ENCODE results near the gene ALOX5.

DNA sequence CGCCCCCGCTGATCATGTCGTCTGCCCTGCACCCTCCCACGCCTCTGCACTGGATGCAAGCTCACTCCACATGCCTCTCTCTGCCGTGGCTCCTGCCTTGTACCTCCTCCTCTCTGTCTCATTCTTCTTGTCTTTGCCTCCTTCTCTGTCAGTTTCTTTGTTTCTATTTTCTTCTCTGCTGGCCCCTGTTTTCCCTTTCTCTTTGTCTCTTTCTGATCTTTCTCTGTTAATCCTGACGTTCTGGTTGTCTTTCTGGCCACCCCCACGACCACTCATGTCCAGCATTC lies 87.7 kb upstream of the RET start:
- RRBS: no CpG with 5 or more reads among the region's 7 CpGs

- RRBS: no CpG with 5 or more reads among the region's 11 CpGs
Measured at GRCh38 chr10:43039586-43039985, 37.3 kb upstream of the RET start.

DNA sequence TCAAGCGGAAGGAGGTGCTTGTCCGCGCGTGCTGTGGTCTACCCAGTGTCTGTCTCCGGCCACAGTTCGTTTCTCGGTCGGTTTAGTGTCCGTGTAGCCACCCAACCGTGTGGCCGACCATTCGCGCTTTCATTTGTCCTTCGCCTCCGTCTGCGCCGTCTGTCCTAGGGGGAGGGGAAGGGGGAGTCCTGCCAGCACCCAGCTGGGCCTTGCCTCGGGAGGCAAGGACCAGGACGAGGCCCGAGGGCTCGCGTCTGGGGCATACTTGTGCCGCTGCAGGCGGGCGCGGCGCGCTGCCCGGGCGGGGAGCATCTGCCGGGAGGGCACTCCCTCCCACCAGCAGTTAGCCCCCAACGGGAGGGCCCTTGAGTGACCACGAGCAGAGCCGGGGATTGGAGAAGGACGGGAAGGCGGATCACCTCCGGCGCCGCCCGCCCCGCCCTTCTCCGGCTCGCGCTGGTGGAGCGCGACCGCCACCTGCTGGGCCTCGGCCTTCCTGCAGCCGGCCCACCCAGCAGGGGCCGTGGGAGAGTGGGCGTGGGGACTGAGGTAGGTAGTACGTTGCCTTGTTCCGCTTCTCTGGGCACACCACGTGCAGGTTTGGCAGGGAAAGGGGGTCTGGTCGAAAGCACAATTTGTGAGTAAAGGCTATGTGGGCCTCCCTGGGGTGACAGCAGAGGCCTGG lies 28.5 kb downstream of the RET start:
- RRBS: 2% methylated on average over 12 of the region's 55 CpGs

DNA sequence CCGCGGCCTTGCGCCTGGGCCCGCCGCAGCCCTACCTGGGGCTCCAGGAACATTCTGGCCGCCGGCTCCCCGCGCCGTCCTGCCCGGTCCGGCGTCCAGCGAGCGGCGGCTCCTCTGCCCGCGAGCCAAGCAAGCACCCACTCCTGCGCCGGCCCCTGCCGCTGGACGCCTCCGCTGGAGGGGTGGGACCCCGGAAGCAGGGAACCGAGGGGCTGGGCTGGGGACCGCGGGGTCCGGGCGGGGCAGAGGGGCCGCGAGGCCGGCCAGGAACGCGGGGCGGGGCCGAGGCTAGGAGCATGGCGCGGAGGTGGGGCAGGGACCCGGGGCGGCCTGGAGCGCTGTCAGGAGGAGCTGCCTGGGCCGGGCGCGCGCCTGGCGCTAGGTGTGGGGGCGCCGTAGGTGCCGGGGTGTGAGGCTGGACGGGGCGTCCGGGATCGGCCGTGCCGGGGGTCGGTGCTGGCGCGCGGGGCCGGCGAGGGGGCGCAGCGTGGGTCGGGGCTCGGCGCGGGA lies 37.2 kb downstream of the RASGEF1A start:
- RRBS: 3% methylated on average over 43 of the region's 67 CpGs

- RRBS: no CpG with 5 or more reads among the region's 12 CpGs
Measured at GRCh38 chr10:43375315-43375781, 3.9 kb downstream of the FXYD4 start.

DNA sequence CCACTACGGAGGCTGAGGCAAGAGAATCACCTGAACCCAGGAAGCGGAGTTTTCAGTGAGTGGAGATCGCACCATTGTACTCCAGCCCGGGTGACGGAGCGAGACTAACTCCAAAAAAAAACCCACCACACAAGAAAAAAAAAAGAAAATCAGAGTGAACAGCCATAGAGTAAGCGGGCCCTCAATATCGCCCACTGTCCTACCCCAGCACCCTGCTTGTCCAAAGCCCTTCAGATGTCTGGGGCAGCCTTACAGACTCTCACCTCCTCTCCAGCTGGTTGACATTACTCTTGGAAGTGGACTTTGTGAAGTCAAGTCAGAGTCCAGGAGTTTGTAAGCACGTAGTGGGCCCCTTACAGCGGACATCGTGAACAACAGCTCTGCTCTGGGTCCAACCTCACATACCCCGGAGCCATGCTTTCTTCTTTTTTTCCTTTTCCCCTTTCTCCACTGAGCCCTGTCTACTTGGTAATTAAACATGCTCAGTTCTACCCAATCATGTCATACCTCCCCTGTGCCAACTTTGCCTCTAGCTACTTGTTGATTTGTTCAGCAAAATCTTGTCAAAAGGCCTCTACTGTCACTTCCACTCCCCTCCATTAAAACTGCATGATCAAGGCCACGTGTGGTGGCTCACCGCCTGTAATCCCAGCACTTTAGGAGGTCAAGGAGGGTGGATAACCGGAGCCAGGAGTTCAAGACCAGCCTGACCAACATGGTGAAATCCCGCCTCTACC lies 17.5 kb downstream of the HNRNPF start:
- RRBS: no CpG with 5 or more reads among the region's 16 CpGs

- RRBS: 2% methylated on average over 16 of the region's 48 CpGs
Measured at GRCh38 chr10:43397110-43397652, 11.8 kb downstream of the HNRNPF start.

GRCh38 chr10:43399683-43400162 lies 9.3 kb downstream of the HNRNPF start:
- RRBS: no CpG with 5 or more reads among the region's 5 CpGs

DNA sequence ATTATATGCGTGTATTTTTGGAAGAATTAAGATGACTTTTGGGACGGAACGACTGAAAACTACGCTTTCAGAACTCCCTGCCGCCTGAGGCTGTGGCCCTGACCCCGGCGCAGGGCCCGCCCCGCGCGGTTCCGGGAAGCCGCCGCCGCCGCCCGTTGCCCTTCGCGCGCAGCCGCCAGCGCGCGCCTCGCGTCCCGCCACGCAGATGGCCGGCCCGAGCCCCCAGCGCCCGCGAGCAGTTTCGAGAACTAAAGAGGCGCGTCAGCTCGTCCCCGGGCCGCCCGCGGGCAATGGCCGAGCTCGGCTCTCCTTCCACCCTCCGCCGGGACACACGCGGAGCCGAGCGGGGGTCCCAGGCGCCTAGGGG lies 1.9 kb downstream of the HNRNPF start:
- RRBS: 1% methylated on average over 37 of the region's 50 CpGs

GRCh38 chr10:43408662-43409099 lies 305 bp downstream of the HNRNPF start:
- RRBS: 2% methylated on average over 22 of the region's 38 CpGs

DNA sequence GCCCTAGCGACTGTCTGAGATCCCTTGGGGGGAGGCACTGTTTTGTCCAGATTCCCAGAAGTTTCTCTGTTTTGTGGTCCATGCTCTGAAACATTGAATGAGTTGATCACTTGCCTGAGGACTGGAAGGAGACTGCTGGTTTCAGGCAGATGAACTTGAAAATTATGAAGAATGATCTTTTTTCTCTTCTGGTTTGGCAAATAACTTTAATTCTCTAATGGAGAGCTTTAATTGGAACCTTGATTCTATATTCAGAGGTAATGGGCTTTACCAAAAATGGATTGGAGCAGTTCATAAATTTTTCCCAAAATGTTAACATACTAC lies 312.4 kb upstream of the ZNF32 start:
- RRBS: no CpG with 5 or more reads among the region's 1 CpG

DNA sequence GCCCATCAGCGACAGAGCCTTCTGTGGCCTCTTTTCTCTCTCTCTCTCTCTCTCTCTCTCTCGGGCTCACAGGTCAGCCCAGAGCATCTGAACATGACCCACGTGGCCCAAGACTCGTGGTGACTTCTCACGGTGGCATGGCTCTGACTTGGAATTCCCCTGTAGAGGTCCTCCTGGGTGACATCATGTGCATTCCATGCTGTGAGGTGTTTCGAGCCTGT lies 359.5 kb upstream of the ZNF32 start:
- RRBS: no CpG with 5 or more reads among the region's 6 CpGs

DNA sequence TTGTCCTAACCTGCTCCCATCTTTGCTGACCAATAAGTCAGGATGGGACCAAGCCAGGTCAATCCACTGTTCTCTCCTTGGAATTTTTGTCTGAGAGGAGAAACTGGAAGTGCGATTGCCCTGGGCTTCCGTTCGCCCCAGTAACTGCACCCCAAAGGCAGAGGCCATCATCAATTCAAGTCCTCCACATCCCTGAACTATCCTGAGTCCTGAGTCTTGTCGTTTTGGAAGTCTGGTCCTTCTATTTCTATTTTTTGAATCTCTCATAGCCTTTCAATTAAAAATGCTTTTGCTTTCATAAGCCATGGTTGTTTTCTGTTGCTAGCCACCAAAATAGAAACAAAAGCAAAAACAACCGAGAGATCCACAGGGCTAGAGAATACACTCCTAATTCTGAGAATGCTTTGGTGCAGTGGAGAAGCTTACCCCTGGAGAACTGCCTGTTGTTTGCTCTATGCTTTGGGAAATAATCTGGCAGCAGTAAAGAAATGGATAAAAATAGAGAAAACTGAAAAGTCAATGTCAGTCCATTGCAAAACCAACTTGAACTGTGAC lies 368.1 kb upstream of the ZNF32 start:
- RRBS: no CpG with 5 or more reads among the region's 5 CpGs

DNA sequence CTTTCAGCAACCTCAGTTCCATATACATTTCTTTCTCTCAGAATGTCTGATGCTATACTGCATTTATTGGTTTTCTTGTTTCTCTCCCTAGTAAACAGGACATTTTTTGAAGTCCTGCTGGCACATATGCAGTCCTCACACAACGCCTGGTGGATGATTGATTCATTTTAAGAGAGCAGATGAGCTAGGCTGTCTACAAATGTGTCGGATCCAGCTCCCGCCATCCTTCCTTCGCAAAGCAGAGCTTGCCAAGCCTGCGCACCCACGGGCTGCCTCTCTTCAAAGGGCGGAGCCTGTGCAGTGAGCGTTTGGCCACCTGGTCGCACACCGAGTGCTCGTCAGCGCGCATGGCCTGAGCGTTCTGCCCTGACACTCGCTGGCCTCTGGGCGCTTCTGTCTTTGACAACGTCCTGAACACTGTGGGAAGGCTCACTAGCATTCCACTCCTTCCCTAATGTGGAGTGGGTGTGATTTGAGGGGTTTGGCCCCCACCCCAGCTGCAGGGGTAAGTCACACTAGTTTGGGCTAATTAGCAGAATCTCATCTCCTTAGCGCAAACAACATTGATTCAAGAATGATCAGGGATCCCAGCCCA lies 47.1 kb upstream of the TMEM72 start:
- RRBS: no CpG with 5 or more reads among the region's 18 CpGs

DNA sequence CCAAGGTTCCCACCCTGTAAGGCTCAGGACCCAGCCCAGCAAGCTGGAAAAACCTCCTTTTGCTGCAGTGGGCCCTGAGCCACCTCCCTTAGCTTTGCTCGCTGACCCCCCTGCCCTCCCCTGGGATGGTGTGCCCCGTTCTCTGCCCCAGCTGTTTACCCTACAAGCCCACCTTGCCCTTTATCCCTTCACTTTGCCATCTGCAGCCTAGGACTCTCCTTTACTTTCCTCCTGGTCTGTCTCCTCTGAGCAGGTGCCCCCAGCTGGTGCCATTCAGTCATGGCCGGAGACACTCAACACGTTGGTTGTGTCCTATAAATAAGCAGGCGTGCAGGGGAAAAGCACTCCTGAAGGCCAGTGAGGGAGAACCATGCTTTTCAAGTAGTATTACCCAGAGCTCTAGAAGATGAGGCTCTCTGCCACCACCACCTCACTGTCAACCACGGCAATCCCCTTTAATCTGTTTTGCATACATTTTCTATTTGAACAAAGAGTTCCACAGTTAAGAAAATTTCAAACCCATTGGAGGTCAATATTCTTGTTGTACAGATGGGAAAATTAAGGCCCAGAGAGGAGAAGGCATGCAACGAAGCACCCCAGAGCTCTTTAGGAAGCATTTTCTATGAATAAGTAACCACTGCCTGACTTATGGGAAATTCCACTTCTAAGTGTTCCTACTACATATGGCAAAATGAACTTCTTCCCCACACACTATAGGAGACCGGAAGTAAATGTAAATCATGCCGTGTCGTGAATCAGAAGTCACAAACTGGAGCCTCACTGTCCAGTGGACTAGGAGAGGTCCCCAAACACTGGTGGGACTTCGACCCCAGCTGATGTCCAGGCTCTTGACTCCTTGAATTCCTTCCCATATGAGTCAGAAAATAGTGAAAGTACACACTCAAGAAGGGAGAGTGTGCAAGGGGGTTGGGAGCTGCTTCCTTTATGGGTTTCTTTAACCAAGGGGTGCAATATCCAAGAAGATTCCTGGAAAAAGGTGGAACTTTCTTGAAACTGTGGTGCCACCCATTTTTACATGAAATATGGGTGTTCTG lies 6.3 kb downstream of the RASSF4 start:
- RRBS: no CpG with 5 or more reads among the region's 11 CpGs

DNA sequence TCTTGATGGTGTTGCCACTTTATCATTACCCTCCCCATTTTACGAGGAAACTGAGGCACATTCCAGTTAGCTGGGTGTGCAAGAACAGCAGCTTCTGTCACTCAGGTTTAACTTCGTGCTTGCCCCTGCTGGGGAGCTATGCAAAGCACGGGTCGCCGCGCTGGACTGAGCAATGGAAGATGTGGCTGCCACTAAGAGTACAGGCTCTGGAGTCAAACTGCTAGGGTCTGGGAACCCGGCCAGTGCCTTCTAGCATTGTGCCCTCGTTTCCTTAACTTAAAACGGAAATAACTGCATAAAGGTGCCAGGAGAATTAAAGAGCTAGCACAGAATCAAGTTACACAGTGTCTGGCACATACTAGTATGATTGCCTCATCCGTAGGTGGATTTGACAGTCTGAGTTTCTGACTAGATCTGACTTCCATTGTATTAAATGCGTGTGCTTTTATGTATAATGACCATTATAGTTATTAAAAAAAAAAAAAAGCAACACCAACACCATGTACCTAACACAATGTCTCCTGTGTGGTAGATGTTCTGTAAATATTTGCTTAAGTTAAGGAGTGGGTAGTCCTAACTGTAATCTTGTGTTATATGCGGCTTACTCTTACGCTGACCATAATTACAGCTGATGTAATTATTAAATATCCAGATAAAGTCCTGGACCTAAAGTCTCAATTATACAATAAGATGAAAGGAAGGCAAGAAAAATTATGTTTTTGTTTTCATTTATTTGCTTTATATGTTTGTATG lies 865 bp downstream of the ZNF22 start:
- RRBS: no CpG with 5 or more reads among the region's 13 CpGs

DNA sequence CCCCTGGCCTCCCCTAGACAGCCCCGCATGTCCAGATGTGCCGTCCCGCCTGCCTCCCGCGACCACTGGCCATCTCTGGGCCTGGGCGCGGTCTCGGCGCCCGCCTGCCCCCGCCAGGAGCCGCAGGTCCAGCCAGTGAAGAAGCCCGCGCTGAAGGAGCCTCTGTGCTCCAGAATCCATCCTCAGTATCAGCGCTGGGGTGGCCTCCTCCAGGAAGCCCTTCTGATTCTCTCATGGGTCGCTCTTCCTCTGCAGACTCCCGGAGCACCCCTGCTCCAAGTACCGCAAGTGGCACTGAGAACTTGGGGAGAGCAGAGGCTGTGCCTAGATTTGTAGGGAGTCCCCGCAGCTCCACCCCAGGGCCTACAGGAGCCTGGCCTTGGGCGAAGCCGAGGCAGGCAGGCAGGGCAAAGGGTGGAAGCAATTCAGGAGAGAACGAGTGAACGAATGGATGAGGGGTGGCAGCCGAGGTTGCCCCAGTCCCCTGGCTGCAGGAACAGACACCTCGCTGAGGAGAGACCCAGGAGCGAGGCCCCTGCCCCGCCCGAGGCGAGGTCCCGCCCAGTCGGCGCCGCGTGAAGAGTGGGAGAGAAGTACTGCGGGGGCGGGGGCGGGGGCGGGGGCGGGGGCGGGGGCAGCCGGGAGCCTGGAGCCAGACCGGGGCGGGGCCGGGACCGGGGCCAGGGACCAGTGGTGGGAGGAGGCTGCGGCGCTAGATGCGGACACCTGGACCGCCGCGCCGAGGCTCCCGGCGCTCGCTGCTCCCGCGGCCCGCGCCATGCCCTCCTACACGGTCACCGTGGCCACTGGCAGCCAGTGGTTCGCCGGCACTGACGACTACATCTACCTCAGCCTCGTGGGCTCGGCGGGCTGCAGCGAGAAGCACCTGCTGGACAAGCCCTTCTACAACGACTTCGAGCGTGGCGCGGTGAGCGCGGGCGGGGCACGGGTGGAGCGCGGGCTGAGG lies at the start of gene ALOX5:
Gene ALOX5, plus strand, starts transcription at position 715 of the 967 bp plus-strand sequence.
- RRBS: 2% methylated on average over 18 of the region's 79 CpGs

- RRBS: no CpG with 5 or more reads among the region's 16 CpGs
Measured at GRCh38 chr10:45375604-45376425, 1.8 kb downstream of the ALOX5 start.

GRCh38 chr10:45470140-45470636 lies 65.0 kb downstream of the MARCHF8 start:
- RRBS: no CpG with 5 or more reads among the region's 6 CpGs

- RRBS: no CpG with 5 or more reads among the region's 3 CpGs
Measured at GRCh38 chr10:45625964-45626255, 46.7 kb downstream of the ZFAND4 start.